REH cell (cell line): ENCODE data around the genes LY75 and RBMS1.

- PRO-cap = no peak
These were observed 39.6 kb downstream of the ACVR1 start for GRCh38 chr2:157836548-157836817.

GRCh38 chr2:157866970-157867741, 9.0 kb downstream of the ACVR1 start:
- PRO-cap = no peak

- PRO-cap = no peak
These were observed 91.2 kb upstream of the ACVR1 start for GRCh38 chr2:157967264-157967734.

DNA sequence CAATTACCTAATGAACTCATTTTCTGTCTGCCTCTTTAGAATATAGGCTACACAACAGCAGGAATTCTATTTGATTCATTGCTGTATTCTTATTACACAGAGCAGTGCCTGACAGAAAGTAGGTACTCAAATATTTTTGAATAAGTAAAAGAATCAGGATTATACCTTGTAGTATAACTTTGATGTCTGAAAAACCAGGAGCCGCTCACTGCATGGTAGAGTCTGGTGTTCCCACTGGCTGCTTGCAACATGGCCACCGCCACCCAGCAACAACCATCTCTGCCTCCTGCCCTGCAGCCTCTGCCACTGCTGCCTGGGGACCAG, 38.5 kb upstream of the UPP2 start:
- PRO-cap = no peak

- PRO-cap = no peak
These were observed 29.2 kb downstream of the UPP2 start for GRCh38 chr2:158130648-158131459.

- PRO-cap = no peak
These were observed 78.8 kb upstream of the DAPL1 start for GRCh38 chr2:158716328-158716632.

- PRO-cap = no peak
These were observed 77.2 kb upstream of the DAPL1 start for GRCh38 chr2:158717887-158718347.

- PRO-cap = no peak
These were observed 123.6 kb downstream of the TANC1 start for GRCh38 chr2:159091911-159092470.

- PRO-cap = no peak
These were observed 156.7 kb downstream of the TANC1 start for GRCh38 chr2:159125054-159125539.

- PRO-cap = no peak
These were observed 76.3 kb downstream of the BAZ2B start for GRCh38 chr2:159539844-159540592.

GRCh38 chr2:159612677-159613066, 3.7 kb downstream of the BAZ2B start:
- PRO-cap = no peak

GRCh38 chr2:159713594-159713942, 1.3 kb downstream of the MARCHF7 start:
- PRO-cap = no peak

- PRO-cap = bidirectional peak, plus-strand start at chr2:159904893, minus-strand start at chr2:159904756; bidirectional peak, plus-strand start at chr2:159905110, minus-strand start at chr2:159904961; unidirectional peak, minus-strand start at chr2:159905176
These were observed at the start of gene LY75 for GRCh38 chr2:159904633-159905362. TSS of gene LY75 (minus strand) at chr2:159904756.

- PRO-cap = no peak
These were observed 22.8 kb upstream of the ITGB6 start for GRCh38 chr2:160222640-160223545.

DNA sequence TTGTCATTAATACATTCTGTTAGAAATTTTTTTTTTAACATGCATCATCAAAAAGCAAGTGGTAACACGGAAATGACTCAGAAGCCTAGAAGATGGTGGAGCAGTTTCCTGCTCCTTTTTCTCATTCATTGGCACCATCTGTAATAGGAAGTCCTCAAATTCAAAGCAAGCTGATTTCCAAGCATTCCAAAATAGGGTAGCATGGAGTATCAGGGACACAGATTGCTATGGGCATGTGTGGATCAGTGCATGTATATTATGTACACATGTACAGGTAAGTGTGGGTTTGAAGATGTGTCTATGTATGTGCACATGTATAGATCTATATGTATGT, 79.9 kb upstream of the ITGB6 start:
- PRO-cap = no peak

DNA sequence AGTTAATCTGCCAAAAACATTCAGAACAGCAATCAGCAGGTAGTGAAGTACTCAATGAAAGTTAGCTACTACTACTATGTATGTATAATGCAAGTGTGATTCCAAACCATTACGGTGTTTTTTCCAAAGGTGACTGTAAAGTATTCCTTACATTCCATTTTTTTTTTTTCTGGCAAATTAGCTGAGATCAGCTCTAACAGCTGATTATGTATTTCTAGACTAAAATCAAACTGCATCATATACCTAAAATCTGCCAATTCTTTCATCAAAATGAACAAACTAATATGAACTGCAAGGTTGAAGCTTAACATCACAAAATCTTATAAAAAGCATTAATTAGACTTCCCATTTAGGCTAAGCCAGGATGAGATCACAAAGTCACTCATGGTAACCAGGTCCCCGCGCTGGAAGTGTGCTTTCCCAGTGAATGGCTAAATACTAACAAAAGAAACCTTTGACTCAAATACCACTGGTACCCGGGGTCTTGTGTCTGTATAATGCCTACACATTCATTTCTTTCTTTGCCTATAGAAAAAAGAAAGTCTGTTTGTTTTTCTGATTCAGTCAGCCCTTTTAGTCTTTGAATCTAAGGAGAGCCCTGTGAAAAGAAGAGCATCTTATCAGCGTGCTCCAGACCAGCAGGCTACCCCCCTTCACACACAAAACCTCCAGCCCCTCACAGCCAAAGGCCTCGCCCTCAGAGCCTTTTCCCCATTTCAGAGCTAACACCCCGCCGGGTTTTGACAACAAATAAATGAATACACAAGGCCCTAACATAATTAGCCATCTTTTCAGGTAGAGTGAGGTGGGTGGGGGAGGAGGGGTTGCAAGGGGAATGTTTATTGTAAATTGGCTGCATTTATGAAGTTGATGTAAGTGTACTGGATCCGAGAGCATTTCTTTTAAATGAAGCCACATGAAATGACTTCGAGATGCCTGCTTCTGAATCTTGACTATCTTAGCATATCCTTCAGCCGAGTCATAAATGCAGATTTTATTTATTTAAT, 88.2 kb downstream of the RBMS1 start:
- PRO-cap = no peak

GRCh38 chr2:160411029-160411579, 82.5 kb downstream of the RBMS1 start:
- PRO-cap = bidirectional peak, plus-strand start at chr2:160411398, minus-strand start at chr2:160411335

DNA sequence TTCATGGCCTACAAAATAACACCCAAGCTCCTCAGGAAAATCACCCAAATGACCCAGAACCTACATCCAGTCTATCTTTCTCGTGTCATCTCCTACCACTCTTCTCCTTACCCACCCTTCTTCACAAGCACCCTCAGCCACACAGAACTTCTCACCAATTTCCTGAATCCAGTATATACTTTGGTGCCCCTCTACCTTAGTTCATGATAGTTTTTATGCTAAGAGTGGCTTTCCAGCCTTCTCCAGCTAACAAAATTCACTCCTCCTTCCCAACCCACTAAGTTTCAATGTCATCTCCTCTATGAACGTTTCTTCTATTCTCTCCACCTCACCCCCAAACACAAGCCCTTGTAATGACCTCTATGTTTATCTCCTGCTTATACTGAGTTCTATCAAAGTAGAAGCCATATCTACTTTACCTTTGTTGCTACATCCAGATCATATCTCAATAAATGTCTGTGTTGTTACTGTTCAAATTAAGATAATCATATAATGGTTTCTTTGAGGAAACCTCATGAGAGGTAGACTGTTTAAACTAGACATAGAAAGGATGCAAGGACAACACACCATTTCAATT, 39.8 kb downstream of the RBMS1 start:
- PRO-cap = no peak

DNA sequence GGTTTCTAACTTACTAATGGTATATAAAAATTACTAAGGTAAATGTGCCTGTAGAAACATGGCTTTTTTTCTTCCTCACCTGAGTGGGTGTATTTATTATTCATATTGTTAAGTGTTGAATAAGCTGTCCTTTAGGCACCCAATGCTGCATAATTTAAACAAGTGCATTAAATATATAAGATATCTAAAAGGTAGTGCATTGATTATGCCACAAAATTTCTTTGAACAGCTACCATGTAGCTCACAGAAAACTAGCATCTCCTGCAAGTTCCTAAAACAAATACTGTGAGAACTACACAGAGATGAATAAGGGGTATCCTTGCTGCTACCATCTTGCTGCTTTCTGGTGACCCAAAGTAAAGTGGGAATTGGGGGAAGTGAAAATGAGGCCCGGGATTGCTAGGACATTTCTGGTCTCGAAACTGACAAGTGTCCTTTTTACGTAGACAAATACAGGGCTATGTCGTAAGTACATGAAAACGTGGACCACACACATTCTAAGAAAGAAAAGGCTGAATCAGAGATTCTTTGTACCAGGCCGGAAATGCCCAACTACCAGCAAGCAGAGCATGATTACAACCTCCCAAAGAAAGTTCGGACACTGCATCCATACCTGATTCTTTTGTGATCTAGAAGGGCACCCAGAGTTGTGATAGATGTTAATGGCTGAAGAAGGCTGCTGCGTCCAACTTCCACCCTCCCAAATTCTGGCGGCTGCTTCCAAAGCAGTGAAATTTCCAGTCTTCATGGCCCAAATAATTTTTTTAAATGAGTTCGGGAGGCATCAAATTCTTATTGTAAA, 1.8 kb downstream of the RBMS1 start:
- PRO-cap = no peak

DNA sequence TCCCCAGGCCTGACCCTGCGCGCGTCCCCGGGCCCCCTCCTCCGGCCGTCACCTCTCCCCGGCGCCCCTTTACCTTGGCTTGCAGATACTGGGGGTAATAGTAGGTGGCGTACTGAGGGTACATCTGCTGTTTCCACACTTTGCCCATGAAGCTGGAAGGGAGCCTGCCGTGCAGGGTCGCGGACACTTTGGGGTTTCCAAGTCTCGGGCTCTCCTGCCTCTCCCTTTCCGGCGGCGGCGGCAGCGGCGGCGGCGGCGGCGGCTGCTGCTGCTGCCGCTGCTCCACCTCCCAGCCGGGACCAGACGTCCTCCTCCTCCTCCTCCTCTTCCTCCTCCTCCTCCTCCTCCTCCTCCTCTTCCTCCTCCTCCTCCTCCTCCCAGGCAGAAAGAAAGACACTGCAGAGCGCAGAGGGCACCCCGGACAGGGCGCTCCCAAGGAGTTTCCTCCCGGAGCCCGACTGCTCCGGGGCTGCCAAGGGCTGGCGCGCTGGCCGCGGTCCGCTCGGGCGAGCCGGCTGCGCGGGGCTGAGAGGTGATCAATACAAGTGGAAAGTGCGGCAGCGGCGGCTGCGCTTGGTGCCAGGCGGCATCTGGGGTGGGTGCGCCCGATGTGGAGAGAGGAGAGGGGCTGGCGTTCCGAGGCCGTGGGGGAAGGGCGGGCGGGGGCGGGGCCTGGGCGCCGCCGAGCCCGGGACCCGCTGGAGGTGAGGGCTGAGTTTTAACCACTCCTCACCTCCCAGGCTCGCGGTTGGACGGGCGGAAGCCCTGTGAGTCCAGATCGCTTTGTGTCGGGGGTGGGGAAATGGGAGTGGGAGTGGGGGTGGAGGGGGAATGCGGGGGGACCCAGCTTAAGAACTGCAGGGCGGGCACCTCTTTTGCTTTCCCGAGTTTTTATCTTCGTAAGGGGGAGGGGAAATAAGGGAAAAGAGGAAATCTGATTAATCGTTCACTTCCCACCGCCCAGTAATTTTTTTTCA, at the start of gene RBMS1:
Gene RBMS1 (minus strand): TSS at position 592 of the 977 bp plus-strand sequence.
- PRO-cap = bidirectional peak, plus-strand start at position 679 of the sequence, minus-strand start at position 592 of the sequence